BJ (cell line): ENCODE results near the genes GALNT9 and FBRSL1.

GRCh38 chr12:132329463-132329696 is at the start of gene GALNT9:
TSS of gene GALNT9 (minus strand) at chr12:132329589.
- CAGE, long polyA plus RNA, result no peak
- RRBS, result 5% methylated on average over 24 of the region's 33 CpGs

- CAGE, long polyA plus RNA, result no peak
- RRBS, result no CpG with 5 or more reads among the region's 20 CpGs
These were observed 43.7 kb upstream of the FBRSL1 start for GRCh38 chr12:132446191-132446629.

DNA sequence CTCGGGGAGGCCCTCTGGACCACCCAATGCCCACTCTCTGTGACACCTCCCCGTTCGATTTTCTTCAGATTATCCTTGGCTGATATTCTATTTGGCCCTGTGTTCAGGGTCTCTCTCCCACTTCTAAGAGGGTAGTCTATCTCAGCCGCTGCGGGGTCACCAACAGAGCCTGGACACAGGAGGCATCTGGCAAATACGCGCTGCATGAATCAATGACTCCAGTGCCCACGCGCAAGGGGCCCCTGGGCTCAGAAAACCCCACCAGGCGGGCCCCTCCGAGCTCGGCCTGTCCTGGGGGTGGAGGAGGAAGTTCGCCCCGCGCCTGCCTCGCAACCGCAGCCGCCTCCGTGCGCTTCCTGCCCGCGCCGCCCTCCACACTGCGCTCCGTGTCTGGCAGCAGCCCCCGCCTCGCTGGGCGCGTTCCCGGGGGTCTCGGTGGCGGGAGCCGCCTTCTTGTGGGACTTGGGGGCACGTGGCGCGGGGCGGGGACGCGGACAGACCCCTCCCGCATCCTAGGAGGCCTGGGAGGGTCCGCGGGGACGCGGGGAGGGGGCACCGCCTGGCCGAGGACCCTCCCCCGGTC is 868 bp upstream of the FBRSL1 start:
- CAGE, long polyA plus RNA, result no peak
- RRBS, result no CpG with 5 or more reads among the region's 47 CpGs

DNA sequence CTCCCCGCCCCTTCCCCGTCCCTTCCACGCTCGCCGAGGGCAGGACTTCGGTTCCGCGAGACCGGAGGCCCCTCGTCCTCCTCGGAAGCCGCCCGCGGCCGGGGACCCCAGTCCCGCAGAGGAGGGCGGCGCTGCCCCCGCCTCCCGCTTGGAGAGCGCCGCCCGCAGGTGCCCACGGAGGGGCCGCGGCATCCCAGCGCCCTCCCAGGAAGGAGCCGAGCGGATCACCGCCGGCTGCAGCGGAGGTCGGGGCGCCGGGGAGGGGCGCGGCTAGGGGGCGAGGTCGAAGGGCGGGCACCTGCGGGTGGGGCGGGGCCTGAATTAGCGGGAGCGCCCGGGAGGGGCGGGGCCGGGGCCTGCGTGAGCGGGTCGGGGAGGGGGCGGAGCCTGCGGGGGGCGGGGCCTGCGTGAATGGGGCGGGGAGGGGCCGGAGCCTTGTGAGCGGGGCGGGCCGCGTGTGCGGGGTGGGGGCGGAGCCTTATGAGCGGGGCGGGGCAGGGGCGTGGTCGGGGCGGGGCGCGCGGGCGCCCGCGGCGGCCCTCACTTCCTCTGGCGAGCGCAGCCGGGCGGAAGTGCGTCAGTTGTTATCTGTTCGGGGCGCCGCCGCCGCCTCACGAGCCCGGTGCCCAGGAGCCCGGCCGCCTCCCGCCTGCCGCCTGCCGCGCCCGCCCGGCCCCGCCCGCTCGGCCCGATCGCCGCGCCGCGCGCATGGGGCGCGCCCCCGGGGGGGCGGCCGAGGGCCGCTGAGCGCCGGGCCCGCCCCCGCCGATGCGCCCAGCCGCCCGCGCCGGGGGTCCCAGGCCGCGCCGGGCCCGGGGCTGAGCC is at the start of gene FBRSL1:
Gene FBRSL1 (plus strand): TSS at position 577 of the 825 bp plus-strand sequence.
- CAGE, long polyA plus RNA, result start-site peak on the plus strand centred at position 573 of the sequence, 17 bp wide, 23 and 26 reads in 2 replicates
- RRBS, result 2% methylated on average over 64 of the region's 124 CpGs

DNA sequence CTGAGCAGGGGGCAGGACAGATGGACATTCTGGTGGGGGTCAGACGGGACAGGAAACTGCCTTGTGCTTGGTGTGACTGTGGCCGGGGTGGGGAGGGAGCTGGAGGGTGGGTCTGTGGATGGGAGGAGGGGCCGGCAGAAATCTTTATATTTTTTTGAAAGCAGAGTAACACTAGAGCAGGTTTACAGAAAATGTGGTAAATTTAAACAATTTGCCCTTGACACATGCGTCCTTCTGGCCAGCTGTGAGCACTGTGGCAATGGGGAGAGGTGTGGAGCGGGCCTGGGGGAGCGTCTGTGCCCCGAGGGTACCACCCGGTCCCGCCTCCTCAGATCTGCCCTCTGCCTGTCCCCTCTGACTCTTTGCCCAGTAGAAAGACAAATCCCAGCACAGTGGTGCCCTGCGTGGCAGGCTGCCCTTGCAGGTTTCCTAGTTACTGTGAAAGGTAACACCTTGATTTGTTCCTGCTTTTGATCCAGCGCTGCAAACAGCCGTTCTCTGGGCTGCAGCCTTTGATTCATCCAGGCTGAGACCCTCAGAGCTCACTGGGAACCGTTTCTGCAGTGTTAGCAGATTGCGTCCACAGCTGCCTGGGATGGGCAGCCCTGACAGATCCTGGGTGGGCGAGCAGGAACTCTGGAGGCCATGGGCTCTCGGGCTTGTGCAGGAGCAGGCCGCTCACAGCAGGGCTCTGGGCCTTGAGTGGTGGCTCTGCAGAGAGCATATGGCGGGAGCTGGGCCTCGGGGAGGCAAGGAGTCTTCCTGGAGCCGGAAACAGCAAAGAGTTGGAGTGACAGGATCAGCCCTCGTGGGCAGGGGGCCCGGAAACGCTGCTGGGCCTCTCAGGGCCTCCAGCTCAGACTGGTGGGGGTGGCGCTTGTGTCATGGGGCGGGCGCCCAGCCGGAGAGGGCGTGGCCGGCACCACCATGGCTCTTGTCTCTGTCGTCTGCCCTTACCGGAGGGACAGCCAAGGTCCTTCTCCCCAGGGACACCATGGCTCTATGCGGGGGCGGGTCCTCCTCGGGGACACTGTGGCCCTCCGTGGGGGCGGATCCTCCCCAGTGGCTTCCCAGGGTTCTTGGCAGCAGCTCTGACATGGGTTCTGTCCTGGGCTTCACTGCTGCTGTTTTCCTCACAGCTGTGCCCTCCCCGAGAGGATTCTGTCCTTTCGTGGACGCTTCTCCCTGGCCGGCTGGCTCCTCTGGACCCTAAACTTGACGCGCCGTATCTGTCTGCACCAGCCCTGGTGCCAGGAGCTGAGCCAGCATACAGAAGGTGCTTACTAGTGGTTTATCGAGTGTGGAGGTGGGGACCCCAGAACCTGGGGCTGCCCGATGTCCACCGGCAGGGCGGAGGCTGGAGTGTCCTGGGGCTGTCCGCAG is 16.7 kb downstream of the FBRSL1 start:
- CAGE, long polyA plus RNA, result no peak
- RRBS, result 8% methylated on average over 12 of the region's 48 CpGs

DNA sequence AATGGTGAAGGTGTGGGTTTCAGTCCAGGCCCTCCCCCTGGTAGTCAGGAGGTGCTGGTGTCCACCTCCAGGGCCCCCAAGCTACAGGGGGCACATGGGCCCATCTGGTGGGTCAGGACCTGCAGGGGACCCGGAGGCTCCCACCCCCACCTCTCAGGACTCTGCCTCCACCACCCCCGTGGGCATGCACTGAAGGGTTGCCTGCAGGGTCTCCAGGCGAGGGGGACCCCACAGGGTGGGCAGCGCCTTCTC is 21.0 kb downstream of the FBRSL1 start:
- CAGE, long polyA plus RNA, result no peak
- RRBS, result no CpG with 5 or more reads among the region's 4 CpGs

DNA sequence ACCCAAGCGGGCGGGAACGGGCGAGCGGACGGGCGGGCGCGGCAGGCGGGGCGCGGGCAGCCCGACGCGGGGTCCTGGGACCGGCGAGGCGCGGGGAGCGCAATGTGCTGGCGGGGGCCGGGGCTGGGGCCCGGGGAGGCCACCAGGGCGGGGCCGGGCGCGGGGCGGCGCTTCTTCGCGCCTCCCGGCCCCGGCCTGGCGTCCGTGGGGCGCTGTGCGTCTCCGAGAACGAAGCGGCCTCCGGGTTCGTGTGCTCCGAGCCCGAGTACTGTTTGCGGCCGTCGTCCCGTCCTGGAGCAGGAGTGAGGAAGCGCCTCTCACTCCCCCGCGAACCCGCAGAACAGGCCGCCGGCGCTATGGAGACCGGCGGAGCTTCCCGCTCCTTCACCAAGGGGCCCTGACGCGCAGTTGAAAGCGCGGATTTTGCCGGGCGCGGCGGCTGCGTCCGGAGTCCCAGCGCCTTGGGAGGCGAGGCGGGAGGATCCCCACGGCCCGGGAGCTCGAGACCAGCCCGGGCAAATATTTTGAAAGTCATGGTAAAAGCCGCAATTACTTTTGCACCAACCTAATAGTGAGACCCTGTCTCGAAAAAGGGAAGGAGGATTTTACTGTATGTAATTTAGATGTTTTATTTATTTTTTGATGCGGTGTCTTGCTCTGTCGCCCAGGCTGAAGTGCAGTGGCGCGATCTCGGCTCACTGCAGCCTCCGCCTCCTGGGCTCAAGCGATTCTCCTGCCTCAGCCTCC is 526 bp upstream of the ANKLE2 start:
- CAGE, long polyA plus RNA, result no peak
- RRBS, result 1% methylated on average over 48 of the region's 84 CpGs

- CAGE, long polyA plus RNA, result no peak
- RRBS, result no CpG with 5 or more reads among the region's 13 CpGs
These were observed 20.6 kb upstream of the ANKLE2 start for GRCh38 chr12:132782180-132782587.

- CAGE, long polyA plus RNA, result no peak
- RRBS, result 2% methylated on average over 26 of the region's 71 CpGs
These were observed 20.7 kb upstream of the CHFR start for GRCh38 chr12:132907952-132908649.

- CAGE, long polyA plus RNA, result no peak
- RRBS, result no CpG with 5 or more reads among the region's 16 CpGs
These were observed 16.6 kb downstream of the ZNF605 start for GRCh38 chr12:132939557-132939903.

DNA sequence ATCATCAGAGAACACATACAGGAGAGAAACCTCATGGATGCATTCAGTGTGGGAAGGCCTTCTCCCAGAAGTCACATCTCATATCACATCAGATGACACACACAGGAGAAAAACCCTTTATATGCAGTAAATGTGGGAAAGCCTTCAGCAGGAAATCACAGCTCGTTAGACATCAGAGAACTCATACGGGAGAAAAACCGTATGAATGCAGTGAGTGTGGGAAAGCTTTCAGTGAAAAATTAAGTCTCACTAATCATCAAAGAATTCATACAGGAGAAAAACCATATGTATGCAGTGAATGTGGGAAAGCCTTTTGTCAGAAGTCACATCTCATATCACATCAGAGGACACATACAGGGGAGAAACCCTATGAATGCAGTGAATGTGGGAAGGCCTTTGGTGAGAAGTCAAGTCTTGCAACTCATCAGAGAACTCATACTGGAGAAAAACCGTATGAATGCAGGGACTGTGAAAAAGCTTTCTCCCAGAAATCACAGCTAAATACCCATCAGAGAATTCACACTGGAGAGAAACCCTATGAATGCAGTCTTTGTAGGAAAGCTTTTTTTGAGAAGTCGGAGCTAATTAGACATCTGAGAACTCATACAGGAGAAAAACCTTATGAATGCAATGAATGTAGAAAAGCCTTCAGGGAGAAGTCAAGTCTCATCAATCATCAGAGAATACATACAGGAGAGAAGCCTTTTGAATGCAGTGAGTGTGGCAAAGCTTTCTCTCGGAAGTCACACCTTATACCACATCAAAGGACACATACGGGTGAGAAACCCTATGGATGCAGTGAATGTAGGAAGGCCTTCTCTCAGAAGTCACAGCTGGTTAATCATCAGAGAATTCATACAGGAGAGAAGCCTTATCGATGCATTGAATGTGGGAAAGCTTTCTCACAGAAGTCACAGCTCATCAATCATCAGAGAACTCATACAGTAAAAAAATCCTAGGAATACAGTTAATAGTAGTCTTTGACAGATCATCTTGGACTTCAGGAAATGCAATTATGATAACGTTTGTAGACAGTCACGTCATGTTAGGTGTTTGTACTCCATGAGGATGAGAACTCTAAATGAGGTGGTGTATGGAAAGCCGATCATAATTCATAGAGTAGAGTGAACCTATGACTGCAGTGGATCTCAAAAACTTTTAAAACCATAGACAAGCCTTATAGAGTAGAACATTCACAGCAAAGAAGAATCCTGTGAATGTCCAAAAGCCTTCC is 21.1 kb downstream of the ZNF84 start:
- CAGE, long polyA plus RNA, result no peak
- RRBS, result no CpG with 5 or more reads among the region's 11 CpGs

DNA sequence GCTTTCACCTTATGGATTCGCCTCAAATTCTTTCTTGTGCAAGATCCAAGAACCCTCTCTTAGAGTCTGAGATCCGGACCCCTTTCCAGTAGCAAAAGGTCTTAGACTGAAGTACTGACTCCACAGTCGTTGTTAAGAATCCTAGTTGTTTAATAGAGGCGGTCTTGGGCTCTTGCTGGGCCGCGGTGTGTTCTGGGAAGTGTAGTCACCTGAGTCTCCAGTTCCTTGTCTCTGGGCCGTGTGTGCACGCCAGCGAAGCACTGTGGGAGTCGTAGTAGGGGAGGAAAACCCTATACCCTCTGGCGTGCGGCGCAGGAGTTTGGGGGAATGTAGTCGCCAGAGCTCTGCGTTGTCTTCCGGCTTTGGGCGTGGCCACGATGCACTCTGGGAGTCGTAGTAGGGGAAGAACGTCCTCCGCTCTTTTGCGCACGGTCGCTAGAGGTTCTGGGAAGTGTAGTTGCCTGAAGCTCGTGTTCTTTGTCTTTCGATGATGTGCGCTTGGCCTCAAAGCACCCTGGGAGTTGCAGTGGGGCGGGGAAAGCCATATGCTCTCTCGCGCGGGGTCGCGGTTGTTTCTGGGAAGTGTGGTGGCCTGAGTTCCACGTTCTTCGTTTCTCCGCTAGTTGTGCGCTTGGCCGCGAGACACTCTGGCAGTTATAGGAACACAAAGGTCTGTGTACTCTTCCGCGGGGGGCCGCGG is 691 bp upstream of the ZNF140 start:
- CAGE, long polyA plus RNA, result no peak
- RRBS, result no CpG with 5 or more reads among the region's 43 CpGs

- CAGE, long polyA plus RNA, result no peak
- RRBS, result no CpG with 5 or more reads among the region's 4 CpGs
These were observed 2.3 kb downstream of the ZNF140 start for GRCh38 chr12:133082876-133083563.

- CAGE, long polyA plus RNA, result no peak
- RRBS, result no CpG with 5 or more reads among the region's 3 CpGs
These were observed 6.2 kb downstream of the ZNF140 start for GRCh38 chr12:133086811-133087505.

GRCh38 chr12:133129579-133130135 is 417 bp downstream of the ZNF891 start:
- CAGE, long polyA plus RNA, result no peak
- RRBS, result 1% methylated on average over 18 of the region's 28 CpGs

DNA sequence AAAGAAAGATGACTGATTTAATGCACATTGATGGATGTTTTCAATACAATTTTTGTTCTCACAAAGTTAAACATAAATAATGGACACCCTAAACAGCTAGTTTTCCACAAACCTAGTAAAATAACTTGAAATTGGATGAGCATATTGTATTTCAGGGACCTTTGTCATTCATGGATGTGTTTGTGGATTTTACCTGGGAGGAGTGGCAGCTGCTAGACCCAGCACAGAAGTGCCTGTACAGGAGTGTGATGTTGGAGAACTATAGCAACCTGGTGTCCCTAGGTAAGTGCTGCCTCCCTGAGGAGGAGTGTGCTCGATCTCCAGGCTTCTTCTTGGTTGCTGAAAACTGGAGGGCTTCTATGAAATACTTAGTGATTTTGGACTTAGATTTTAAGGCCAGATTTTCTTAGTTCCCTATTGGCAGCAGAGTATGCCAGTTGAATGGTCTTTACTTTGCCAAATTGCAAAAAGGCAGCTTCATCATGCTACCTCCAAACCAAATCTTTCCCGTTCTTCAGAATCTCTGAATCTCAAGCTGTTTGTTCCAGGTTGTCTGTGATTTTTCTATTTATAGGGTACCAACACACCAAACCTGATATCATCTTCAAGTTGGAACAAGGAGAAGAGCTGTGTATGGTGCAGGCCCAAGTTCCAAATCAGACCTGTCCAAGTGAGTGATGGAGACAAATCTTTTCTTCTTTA is 10.2 kb downstream of the ZNF268 start:
- CAGE, long polyA plus RNA, result no peak
- RRBS, result no CpG with 5 or more reads among the region's 2 CpGs

GRCh38 chr12:133202627-133203704 is 21.7 kb downstream of the ZNF268 start:
- CAGE, long polyA plus RNA, result no peak
- RRBS, result no CpG with 5 or more reads among the region's 3 CpGs